Brain (tissue), 1 donor: ENCODE measurements around the gene DIP2A.

GRCh38 chr21:46003268-46004366 lies 22.0 kb downstream of the COL6A1 start:
- RRBS, result 73% methylated on average over 5 of the region's 80 CpGs

- RRBS, result 72% methylated on average over 4 of the region's 42 CpGs
Observed at GRCh38 chr21:46036133-46037062, 54.8 kb downstream of the COL6A1 start.

GRCh38 chr21:46054393-46055059 lies 43.4 kb upstream of the COL6A2 start:
- RRBS, result no CpG with 5 or more reads among the region's 16 CpGs

DNA sequence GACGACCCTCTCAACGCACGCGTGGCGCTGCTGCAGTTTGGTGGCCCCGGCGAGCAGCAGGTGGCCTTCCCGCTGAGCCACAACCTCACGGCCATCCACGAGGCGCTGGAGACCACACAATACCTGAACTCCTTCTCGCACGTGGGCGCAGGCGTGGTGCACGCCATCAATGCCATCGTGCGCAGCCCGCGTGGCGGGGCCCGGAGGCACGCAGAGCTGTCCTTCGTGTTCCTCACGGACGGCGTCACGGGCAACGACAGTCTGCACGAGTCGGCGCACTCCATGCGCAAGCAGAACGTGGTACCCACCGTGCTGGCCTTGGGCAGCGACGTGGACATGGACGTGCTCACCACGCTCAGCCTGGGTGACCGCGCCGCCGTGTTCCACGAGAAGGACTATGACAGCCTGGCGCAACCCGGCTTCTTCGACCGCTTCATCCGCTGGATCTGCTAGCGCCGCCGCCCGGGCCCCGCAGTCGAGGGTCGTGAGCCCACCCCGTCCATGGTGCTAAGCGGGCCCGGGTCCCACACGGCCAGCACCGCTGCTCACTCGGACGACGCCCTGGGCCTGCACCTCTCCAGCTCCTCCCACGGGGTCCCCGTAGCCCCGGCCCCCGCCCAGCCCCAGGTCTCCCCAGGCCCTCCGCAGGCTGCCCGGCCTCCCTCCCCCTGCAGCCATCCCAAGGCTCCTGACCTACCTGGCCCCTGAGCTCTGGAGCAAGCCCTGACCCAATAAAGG lies 23.1 kb downstream of the FTCD start:
- RRBS, result 94% methylated on average over 29 of the region's 70 CpGs

- RRBS, result no CpG with 5 or more reads among the region's 19 CpGs
Observed at GRCh38 chr21:46187904-46188914, 4.0 kb upstream of the SPATC1L start.

- RRBS, result 91% methylated on average over 1 of the region's 10 CpGs
Observed at GRCh38 chr21:46254362-46255075, 25.9 kb upstream of the LSS start.

GRCh38 chr21:46286803-46287105 lies 612 bp downstream of the YBEY start:
- RRBS, result no CpG with 5 or more reads among the region's 7 CpGs

- RRBS, result 2% methylated on average over 35 of the region's 100 CpGs
Observed at GRCh38 chr21:46324584-46325603, 938 bp downstream of the PCNT start.

GRCh38 chr21:46457710-46458767 lies 652 bp upstream of the DIP2A start:
- RRBS, result 1% methylated on average over 5 of the region's 79 CpGs

- RRBS, result 1% methylated on average over 18 of the region's 68 CpGs
Observed at GRCh38 chr21:46458768-46459259, at the start of gene DIP2A. DIP2A (plus strand) TSS chr21:46458891.

DNA sequence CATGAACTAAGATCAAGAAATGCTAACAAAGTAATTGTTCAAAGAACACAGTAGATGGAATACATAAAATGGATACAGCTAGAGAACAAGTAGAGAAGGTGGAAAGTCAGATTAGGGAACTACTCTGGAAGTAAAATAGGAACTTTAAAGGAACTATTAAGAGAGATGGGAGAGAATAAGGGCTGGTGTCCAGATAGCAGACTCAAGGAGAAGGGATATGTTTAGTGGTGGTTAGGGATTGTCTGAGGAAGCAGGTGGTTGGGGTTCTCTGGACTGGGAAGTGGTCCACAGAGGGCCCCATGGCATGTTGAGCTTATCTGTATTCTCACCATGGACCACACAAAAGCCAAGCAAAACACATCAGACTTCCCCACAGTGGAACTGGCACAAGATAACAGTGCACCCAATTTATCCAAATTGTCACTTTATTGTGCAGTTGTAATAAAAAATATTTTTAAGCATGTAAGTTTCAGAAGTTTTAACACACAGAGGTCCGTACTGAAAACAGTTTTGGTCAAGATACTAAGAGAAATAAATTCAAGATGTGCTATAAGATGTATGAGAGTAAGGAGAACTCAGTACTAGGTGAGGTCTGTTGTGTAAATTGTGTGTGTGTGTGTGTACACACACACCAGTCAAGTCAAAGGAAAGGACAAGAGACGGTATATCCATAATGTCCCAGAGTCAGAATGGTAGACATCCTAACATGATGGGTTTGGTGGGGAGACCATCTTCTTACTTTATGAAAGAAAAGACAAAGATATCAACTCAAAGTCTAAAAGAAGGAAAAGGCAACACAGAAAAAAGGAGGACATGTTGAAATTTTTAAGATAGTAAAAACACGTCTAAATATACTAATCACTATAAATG lies 56.1 kb downstream of the S100B start:
- RRBS, result no CpG with 5 or more reads among the region's 3 CpGs

DNA sequence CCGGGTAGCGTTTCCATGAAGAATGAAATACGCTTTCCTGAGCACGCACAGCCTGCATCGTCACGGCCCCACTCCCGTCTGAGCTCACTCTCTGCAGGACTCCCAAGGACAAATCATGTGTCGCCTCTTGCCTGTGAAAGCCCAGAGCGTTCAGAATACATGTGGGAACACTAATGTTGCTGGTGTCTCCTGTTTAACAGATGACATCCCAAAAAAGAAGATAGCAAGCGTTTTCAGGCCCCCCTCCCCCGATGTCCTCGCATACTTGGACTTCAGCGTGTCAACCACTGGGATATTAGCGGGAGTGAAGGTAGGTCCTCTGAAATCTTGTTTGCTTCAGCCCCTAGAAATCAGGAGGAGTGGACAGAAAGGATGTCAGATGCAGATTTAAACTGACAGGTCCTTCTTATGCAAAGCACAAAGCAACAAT lies 49.1 kb downstream of the S100B start:
- RRBS, result no CpG with 5 or more reads among the region's 14 CpGs